GM12891 (cell line): ENCODE measurements around a stretch of chr18.

GRCh38 chr18:8045800-8046316 lies 478.7 kb downstream of the PTPRM start:
- RRBS: no CpG with 5 or more reads among the region's 8 CpGs

DNA sequence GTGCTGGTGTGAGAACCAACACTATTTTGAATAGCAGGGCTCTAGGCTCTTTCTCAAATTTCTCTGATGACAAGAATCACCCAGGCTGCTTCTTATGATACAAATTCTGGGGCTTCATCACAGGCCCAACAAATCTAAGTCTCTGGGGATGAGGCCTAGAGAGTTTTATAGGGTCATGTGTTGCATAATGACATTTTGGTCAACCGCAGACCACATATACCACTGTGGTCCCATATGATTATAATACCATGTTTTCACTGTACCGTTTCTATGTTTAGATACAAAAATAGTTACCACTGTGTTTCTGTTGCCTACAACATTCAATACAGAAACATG lies 485.0 kb downstream of the PTPRM start:
- RRBS: no CpG with 5 or more reads among the region's 2 CpGs

GRCh38 chr18:8284009-8284208 lies 325.3 kb upstream of the RAB12 start:
- RRBS: no CpG with 5 or more reads among the region's 1 CpG

DNA sequence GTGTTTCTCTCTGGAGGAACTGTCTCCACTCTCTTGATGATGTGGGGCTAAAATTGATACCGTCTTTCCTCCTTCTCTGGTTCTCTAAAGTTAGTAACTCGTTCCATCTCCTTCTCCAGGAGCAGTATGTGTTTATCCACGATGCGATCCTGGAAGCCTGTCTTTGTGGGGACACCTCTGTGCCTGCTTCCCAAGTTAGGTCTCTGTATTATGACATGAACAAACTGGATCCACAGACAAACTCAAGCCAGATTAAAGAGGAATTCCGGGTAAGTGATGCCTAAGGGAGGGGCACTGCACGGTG lies 231.1 kb upstream of the RAB12 start:
- RRBS: no CpG with 5 or more reads among the region's 6 CpGs

- RRBS: 2% methylated on average over 22 of the region's 90 CpGs
Observed at GRCh38 chr18:8609600-8610394, 560 bp downstream of the RAB12 start.

DNA sequence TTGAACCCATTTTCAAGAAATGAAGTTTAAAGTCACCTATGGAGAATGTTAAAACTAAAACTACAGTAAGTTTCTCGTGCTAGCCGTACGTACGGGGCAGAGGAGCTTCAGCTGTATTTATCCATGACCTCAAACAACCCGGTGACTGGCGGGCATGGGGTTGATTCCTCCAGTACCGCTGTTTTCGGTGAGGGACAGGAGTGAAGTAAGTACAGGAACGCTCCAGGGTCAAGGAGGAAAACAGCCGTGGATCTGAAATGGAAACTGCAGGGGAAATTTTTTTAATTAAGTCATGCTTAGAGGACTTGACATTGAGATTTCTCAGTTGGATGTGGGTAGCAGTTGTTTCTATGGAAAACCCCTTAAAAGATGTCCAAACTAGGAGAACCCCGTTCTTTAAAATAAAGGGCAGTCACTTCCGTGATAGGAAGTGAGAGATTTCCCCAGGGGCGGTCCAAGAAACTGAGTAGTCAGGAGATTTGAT lies 1.2 kb downstream of the RAB12 start:
- RRBS: no CpG with 5 or more reads among the region's 13 CpGs

DNA sequence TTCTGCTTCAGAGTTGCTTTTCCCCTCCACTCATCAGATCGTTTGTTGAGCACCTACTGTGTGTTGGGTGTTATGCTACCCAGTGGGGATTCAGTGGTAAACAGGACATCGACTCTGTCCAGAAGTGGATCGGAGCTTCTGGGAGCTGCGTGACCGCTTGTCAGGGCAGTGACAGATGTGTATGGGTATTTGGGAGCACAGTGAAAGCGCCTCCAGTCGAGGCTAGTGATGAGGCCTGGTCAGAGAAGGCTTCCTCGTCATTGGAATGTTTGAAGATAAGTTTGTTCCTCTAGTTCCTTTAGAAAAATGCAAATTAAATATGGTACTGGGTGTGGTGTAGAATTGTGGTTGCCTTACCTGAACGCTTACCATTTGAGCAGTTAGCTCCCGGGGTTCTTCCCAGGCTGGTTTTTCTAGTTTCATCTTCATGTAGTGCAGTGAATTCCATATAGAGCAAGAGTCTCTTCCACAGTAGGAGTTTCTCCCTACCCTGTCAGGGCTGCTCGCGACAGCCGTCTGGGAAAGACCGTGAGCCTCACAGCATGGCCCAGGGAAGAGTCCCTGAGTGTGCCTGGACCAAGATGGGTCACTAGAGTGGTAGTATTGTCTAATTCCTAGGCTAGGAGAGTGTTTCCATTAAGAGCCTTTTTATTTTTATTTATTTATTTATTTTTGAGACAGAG lies 2.9 kb downstream of the RAB12 start:
- RRBS: no CpG with 5 or more reads among the region's 14 CpGs

GRCh38 chr18:8801060-8801699 lies 95.8 kb downstream of the MTCL1 start:
- RRBS: no CpG with 5 or more reads among the region's 11 CpGs

GRCh38 chr18:8809916-8810575 lies 104.7 kb downstream of the MTCL1 start:
- RRBS: no CpG with 5 or more reads among the region's 15 CpGs

DNA sequence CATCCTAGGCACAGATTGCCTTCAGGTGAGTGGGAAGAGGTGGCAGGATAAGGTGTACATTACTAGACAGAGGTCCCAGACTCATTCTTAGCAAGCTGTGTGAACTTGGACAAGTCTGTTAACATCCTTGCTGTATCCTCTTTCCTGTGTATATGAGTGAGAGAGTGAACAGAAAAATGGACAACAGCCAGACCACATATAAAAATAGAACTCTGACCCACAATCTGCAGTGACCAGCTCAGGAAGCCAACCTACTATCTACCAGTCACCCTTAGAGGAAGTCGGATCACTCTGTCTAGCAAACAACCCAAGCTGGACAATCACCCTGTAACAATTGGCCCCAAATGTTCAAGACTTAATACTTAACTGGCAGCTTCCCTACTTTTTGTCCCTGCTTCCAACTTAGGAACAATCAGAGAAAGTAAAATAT lies 158.6 kb upstream of the NDUFV2 start:
- RRBS: no CpG with 5 or more reads among the region's 1 CpG

- RRBS: no CpG with 5 or more reads among the region's 4 CpGs
Observed at GRCh38 chr18:8989147-8989603, 113.3 kb upstream of the NDUFV2 start.

DNA sequence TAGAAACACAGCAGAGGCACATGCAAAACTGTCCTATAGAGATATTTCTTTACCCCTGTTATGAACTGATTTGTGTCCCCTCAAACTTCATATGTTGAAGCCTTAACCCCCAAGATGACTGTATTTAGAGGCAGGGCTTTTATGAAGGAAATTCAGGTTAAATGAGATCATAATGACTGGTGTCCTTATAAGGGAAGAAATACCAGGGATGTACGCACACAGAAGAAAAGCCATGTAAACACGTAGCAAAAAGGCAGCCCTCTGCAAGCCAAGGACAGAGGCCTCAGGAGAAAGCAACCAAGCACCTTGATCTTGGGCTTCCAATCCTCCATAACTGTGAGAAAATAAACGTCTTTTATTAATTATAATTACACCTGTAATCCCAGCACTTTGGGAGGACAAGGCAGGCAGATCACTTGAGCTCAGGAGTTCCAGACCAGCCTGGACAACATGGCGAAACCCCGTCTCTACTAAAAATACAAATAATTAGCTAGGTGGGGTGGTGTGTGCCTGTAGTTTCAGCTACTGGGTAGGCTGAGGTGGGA lies 101.2 kb upstream of the NDUFV2 start:
- RRBS: no CpG with 5 or more reads among the region's 5 CpGs

GRCh38 chr18:9008831-9009414 lies 93.6 kb upstream of the NDUFV2 start:
- RRBS: no CpG with 5 or more reads among the region's 11 CpGs

DNA sequence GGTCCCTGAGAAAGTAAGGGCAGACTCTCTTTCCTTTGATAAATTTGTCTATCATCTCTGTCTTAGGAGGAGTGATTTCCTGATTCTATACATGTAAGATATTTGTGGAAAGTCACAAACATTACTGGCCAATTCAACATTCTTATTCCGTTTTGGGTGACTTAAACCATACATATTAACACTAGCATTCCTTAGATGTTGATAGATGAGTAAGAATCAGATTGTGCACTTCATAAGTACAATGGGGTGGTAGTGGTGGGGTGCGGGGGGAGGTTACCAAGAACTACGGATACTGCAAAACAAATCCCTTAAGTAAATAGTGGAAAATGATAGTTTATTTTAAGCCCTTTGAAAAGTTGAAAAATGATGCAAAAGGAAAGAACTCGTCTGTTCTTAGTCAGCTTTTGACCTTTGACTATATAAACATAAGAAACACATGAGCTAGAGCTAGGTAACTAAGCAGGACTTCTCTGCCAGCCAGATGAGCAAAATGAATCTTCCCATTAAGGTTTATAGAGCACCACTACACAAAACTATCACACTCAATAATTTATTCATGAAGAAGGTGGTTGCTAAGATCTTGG lies 7.8 kb upstream of the NDUFV2 start:
- RRBS: no CpG with 5 or more reads among the region's 4 CpGs

DNA sequence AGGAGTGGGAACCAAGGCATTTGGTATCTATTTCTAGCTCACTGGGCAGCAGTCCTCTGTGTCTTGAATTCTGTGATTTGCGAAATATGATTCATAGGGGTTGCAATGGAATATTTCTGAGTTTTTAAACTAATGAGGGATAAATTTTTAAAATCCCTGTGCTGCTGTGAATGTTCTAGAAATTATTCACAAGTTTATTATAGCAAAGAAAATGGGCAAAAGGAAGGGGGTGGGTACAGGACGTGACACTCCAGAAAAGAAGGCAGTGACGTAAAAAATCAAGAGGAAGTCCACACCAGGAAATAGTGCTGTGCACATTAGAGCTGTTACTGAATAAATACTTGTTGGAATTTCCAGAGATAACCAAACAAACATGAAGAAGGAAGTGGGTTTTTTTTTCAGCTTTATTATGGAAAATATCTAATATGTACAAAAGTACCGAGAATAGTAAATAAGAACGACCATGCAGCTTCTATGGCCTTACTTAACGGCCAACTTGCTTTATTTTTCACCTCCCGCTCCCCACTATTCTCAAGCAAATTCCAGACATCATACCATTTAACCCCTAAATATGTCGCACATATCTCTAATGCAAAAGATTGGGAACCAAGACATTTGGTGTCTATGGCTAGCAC lies 757 bp upstream of the NDUFV2 start:
- RRBS: no CpG with 5 or more reads among the region's 8 CpGs

DNA sequence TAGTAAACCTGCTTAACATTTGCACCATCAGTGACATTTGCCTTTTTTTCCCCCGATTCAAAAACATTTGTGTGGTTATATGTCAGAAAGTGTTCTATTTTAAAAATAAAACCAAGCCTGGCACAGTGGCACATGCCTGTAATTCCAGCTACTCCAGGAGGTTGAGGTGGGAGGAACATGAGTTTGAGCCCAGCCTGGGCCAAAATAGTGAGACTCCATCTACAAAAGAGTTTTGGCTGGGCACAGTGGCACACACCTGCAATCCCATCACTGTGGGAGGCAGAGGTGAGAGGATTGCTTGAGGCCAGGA lies 9.5 kb downstream of the ANKRD12 start:
- RRBS: no CpG with 5 or more reads among the region's 1 CpG

DNA sequence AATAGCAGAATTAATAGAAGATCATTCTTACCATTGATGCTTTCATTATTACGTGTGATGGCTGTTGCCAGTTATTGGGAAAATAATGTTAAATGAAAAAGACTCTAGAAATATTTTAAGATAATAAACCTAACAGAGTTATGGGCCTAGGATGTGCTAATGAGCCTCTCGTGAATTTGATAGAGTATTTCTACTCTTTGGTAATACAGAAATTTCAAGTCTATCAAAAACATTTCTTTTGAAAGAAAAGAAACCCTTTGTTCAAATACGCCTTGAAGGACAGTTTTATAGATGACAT lies 54.4 kb downstream of the ANKRD12 start:
- RRBS: no CpG with 5 or more reads among the region's 3 CpGs

- RRBS: no CpG with 5 or more reads among the region's 4 CpGs
Observed at GRCh38 chr18:9400008-9400508, 65.5 kb downstream of the TWSG1 start.

DNA sequence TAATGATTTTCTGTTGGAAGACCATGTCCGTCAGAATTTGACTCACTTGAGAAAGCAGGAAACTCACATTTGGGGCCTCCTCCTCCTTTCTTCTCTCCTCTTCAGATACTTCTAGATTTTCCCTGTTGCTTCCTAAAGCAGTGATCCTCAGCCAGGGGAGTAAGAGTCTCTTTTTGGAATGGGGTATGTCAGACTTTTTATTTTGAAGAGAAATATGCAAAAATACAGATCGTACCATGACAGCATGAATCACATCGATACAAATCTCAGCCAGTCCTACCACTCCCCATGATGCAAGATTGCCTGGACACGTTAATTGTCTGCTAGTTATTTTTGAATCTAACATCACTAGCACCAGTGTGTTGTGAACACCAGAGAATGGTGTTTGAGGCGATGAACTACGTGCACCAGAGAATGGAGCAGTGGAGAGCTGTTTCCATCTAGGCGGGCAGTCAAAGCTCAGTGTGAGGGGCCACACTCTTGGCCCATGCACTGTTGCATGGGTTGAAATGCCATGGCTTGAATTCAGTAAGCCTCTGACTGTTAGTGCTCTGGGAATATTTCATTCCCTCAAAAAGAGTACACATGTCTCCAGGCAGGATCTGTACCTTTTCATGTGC lies 46.4 kb upstream of the RALBP1 start:
- RRBS: no CpG with 5 or more reads among the region's 7 CpGs